K562 (cell line): ENCODE measurements around a stretch of chr16.

DNA sequence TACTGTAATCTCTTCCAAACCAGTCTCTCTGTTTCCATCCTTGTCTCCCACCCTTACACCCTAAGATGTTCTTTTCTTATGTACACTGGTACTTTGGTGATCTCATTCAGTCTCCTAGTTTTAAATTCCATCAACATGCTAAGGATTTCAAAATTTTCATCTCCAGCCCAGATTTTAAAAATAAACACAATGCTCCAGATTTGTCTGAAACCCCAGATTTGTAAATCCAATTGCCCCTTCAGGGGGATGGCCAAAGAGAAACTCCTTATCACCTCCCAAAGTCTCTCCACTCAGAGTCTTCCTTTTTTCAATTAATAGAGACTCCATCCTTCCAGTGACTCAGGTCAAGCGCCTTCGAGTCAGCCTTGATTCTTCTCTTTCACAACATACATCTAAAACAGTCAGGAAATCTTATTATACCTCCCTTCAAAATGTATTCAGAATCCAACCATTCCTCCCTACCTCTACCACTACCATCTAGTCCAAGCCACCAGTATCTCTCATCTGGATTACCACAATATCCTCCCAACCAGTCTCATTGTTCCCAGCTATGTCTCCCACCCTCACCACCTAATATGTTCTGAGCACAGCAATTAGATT is 12.0 kb downstream of the SIAH1 start:
- RAMPAGE, long total RNA, result no peak
- RRBS, result no CpG with 5 or more reads among the region's 2 CpGs
PRO-cap:
- standard, result no peak
- CoPRO, capped RNA only, 2 experiments, result no peak in any of the 2 experiments
- CoPRO, capped and uncapped RNA, 2 experiments, result no peak in any of the 2 experiments
- CoPRO, uncapped RNA only, 2 experiments, result no peak in any of the 2 experiments
CAGE:
- cytosol, long polyA plus RNA, result no peak
- long polyA plus RNA, result no peak
- nucleolus, long total RNA, result no peak
- nucleus, long polyA plus RNA, result no peak

DNA sequence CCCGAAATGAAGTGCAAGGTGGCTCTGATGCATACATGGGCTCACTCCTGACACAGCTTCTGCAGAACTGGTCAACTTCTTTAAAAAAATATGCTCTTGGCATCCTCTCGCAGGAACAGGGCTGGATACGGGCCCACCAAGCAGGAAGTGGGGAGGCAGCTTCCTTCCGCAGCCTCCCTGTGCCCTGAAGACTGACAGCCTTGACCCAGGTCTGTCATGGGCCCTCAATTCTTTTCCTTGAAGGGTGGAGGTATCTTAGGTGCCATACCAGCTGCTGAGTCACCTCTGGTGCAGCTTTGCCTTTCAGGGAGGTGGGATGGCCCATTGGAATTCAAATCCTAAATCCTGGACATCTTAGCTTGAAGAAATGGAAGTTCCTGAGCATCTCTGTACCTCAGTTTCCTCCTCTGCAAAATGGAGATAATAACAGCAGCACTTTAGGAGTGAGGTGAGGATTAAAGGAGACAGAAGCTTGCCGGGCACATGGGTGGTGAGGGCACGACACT is 73.1 kb downstream of the N4BP1 start:
- RAMPAGE, long total RNA, result no peak
- RRBS, result 17% methylated on average over 2 of the region's 6 CpGs
PRO-cap:
- standard, result no peak
- CoPRO, capped RNA only, 2 experiments, result no peak in any of the 2 experiments
- CoPRO, capped and uncapped RNA, 2 experiments, result no peak in any of the 2 experiments
- CoPRO, uncapped RNA only, 2 experiments, result no peak in any of the 2 experiments
CAGE:
- cytosol, long polyA plus RNA, result no peak
- long polyA plus RNA, result no peak
- nucleolus, long total RNA, result no peak
- nucleus, long polyA plus RNA, result no peak

DNA sequence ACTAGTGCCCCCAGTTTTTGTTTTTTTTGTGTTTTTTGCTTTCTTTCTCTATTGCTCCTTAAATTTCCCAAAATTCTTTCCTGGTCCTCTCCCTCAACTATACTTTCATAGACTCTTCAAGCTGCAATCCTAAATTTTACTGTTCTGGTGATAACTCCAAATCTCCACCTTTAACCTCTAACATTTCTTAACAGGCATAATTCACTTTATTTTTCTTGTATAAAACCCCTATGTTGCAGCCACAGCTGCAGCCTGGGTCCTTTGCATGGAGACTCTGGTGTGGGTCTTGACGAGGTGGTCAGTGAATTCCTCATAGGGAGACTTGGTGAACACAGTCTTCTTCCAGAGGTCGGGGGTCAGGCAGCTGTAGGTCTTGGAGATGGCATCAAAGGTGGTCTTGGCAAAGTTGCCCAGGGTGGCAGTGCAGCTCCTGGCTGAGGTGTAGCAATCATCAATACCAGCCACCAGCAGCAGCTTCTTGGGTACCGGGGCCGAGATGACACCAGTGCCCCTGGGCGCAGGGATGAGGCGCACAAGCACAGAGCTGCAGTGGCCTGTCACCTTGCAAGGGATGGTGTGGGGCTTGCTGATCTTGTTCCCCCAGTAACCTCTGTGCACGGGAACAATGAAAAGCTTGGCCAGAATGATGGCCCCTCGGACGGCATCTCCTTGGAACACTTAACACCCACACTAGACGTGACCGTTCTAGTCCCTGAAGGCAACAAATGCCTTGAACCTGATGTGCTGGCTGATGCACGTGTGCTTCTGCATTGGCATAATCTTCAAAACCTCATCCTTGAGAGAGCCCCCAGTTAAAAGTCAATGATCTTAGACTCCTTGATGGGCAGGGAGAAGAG is 32.5 kb downstream of the N4BP1 start:
- RAMPAGE, long total RNA, result no peak
- RRBS, result no CpG with 5 or more reads among the region's 12 CpGs
PRO-cap:
- standard, result no peak
- CoPRO, capped RNA only, 2 experiments, result no peak in any of the 2 experiments
- CoPRO, capped and uncapped RNA, 2 experiments, result no peak in any of the 2 experiments
- CoPRO, uncapped RNA only, 2 experiments, result no peak in any of the 2 experiments
CAGE:
- cytosol, long polyA plus RNA, result no peak
- long polyA plus RNA, result no peak
- nucleolus, long total RNA, result no peak
- nucleus, long polyA plus RNA, result no peak

- RAMPAGE, long total RNA, result no peak
- RRBS, result no CpG with 5 or more reads among the region's 18 CpGs
PRO-cap:
- standard, result no peak
- CoPRO, capped RNA only, 2 experiments, result no peak in any of the 2 experiments
- CoPRO, capped and uncapped RNA, 2 experiments, result no peak in any of the 2 experiments
- CoPRO, uncapped RNA only, 2 experiments, result no peak in any of the 2 experiments
CAGE:
- cytosol, long polyA plus RNA, result no peak
- long polyA plus RNA, result no peak
- nucleolus, long total RNA, result no peak
- nucleus, long polyA plus RNA, result no peak
These were observed 1.7 kb downstream of the N4BP1 start for GRCh38 chr16:48608085-48608907.

DNA sequence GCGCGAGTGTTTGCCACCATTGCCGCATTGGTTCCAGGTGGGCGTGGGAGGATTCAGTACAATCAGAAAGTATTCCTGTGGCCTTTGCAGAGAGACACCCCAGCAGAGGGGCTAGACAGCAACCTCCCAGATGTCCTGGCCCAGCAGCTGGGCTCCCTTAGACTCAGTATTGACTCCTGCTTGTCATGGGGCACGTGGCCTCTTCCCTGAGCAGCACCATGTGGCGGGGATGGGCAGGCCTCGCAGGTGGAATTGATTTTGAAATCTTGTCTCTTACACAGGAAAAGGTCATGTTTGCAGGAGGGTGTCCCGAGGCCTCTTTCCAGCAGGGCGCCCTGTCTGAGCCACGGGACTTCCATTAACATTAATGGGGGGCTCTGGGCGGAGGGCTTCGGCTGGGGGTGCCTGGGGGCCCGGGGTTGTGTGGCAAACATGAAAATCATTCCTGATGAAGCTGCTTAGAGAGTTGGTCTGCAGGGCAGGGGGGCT is 96.4 kb downstream of the C16orf78 start:
- RAMPAGE, long total RNA, result no peak
- RRBS, result no CpG with 5 or more reads among the region's 13 CpGs
PRO-cap:
- standard, result no peak
- CoPRO, capped RNA only, 2 experiments, result no peak in any of the 2 experiments
- CoPRO, capped and uncapped RNA, 2 experiments, result no peak in any of the 2 experiments
- CoPRO, uncapped RNA only, 2 experiments, result no peak in any of the 2 experiments
CAGE:
- cytosol, long polyA plus RNA, result no peak
- long polyA plus RNA, result no peak
- nucleolus, long total RNA, result no peak
- nucleus, long polyA plus RNA, result no peak

GRCh38 chr16:49586321-49587433 is 213.1 kb downstream of the C16orf78 start:
- RAMPAGE, long total RNA, result no peak
- RRBS, result no CpG with 5 or more reads among the region's 28 CpGs
PRO-cap:
- standard, result no peak
- CoPRO, capped RNA only, 2 experiments, result no peak in any of the 2 experiments
- CoPRO, capped and uncapped RNA, 2 experiments, result no peak in any of the 2 experiments
- CoPRO, uncapped RNA only, 2 experiments, result no peak in any of the 2 experiments
CAGE:
- cytosol, long polyA plus RNA, result no peak
- long polyA plus RNA, result no peak
- nucleolus, long total RNA, result no peak
- nucleus, long polyA plus RNA, result no peak

DNA sequence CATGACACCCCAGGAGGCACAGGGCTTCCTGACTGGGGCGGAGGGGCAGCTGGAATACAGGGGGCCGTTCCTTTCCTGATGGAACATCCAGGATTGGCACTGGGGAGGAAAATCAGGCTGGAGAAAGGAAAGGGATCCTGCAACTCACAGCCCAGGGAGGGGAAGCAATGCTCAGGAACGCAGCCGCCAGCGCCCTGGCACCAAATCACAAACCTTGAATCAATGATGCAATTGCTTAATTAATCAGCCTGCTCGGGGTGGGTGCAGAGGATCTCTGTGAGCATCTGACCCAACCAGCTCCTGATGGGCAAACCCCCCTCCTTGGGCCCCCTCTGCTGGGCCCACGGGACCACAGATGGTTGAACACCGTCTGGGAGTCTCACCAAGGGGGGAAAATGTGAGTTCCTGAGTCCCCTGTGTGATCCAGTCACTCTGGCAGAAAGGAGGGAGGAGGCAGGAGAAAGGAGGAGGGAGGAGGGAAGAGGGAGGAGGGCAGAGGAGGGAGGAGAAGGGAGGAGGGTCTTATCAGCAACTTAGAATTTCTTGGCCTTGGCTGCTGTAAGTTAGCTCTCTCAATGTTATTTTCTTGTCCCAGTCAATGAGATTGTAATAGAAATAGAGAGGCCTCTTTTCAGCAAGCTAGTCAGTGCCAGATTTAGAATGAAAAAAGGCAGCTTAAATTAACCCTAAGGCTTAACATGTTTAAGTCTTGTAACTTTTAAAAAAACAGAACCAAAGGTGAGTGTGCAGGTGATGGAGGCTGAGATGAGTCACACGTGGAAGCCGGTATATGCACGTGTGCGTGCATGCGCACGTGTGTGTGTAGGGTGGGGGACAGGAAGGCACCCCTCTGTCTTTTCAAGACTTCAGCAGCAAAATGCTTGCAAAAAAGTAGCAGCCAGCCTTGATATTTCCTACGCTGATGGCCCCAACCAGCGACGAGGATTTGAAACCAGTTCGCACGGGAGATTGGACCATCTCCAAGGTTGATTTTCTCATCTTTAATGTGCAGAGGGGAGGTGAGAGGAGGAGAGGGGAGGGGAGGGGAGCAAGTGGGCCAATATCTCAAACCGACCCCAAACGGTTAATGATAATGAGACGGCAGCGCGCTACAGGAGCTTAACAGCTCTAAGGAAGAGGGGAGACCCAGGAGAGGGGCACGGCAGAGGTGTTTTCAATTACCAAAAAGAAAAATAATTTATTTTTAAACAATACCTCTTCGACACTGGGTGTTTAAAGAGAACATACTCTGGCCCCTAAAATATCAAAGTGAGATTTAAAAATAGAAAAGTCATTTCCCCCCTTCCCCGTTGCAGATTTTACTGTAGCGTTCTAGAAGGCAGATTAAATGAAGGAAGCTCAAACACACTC is 155.0 kb downstream of the ZNF423 start:
- RAMPAGE, long total RNA, result no peak
- RRBS, result no CpG with 5 or more reads among the region's 28 CpGs
PRO-cap:
- standard, result no peak
- CoPRO, capped RNA only, 2 experiments, result no peak in any of the 2 experiments
- CoPRO, capped and uncapped RNA, 2 experiments, result no peak in any of the 2 experiments
- CoPRO, uncapped RNA only, 2 experiments, result no peak in any of the 2 experiments
CAGE:
- cytosol, long polyA plus RNA, result no peak
- long polyA plus RNA, result no peak
- nucleolus, long total RNA, result no peak
- nucleus, long polyA plus RNA, result no peak

DNA sequence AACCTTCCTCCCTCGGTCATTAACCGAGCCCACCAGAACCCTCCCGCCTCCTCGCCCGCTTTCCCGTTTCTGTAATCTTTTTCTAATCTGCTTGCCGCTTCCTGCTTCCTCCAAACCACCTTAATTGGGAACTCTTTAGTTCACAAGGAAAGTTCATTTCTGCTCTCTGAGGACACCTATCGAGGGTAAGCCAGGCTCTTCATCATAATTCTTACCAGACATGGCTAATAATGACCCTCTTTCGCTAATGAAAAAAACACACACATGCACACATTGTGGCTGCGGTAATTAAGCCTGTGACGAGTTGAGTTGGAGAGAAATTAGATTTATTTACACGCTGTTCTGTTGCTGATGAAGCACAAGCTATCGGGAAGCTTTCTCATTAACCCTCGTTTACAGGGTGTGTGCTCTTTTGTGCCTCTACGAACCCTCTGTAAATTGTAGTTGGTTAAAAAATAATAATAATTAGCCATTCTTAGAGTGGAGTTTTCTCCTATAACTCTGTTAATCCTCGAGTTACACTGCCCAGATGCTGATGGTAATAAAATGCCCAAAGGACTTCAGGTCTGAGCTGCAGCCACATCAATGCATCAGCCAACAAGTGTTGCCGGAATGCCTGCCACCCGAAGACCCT is 100.5 kb downstream of the ZNF423 start:
- RAMPAGE, long total RNA, result no peak
- RRBS, result no CpG with 5 or more reads among the region's 18 CpGs
PRO-cap:
- standard, result no peak
- CoPRO, capped RNA only, 2 experiments, result no peak in any of the 2 experiments
- CoPRO, capped and uncapped RNA, 2 experiments, result no peak in any of the 2 experiments
- CoPRO, uncapped RNA only, 2 experiments, result no peak in any of the 2 experiments
CAGE:
- cytosol, long polyA plus RNA, result no peak
- long polyA plus RNA, result no peak
- nucleolus, long total RNA, result no peak
- nucleus, long polyA plus RNA, result no peak

DNA sequence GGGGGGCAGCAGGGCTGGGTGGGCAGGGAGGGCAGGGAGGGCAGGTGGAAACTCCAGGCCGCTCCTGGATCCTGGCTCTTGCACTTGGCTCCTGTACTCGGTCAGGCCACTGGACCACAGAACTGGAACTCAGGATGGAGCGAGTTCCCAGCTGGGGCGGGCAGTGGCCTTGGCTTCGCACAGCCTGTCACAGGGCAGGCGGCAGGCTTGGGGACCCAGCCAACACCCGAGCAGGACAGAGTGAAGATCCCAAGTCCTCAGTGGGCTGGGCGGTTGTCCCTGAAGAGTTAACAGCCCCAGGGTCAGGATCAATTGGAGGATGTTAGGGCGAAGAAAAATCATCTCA is 22.1 kb downstream of the ZNF423 start:
- RAMPAGE, long total RNA, result no peak
- RRBS, result no CpG with 5 or more reads among the region's 9 CpGs
PRO-cap:
- standard, result no peak
- CoPRO, capped RNA only, 2 experiments, result no peak in any of the 2 experiments
- CoPRO, capped and uncapped RNA, 2 experiments, result no peak in any of the 2 experiments
- CoPRO, uncapped RNA only, 2 experiments, result no peak in any of the 2 experiments
CAGE:
- cytosol, long polyA plus RNA, result no peak
- long polyA plus RNA, result no peak
- nucleolus, long total RNA, result no peak
- nucleus, long polyA plus RNA, result no peak

GRCh38 chr16:50093524-50094444 is 28.0 kb downstream of the HEATR3 start:
- RAMPAGE, long total RNA, result no peak
- RRBS, result no CpG with 5 or more reads among the region's 13 CpGs
PRO-cap:
- standard, result no peak
- CoPRO, capped RNA only, 2 experiments, result no peak in any of the 2 experiments
- CoPRO, capped and uncapped RNA, 2 experiments, result no peak in any of the 2 experiments
- CoPRO, uncapped RNA only, 2 experiments, result no peak in any of the 2 experiments
CAGE:
- cytosol, long polyA plus RNA, result no peak
- long polyA plus RNA, result no peak
- nucleolus, long total RNA, result no peak
- nucleus, long polyA plus RNA, result no peak

DNA sequence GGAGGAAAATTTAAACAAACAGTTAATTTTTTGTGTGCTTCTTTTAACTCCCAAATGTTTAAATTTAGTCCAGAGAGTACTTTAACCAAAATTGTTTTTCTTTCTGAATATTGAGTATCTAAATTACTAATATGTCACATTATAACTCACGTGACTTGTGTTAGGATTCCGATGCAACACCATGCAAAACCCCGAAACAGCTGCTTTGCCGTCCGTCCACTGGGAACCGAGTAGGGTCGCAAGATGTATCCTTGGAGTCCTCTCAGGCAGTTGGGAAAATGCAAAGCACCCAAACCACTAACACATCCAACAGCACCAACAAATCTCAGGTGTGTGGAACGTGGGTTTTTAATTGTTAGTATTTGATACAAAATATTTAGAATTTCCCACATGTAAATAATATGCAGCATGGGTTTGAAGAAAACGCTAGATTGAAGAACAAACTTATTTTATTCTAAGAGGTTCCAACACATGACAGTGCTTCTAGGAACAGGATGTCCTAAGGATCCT is 38.6 kb upstream of the ADCY7 start:
- RAMPAGE, long total RNA, result no peak
- RRBS, result no CpG with 5 or more reads among the region's 9 CpGs
PRO-cap:
- standard, result no peak
- CoPRO, capped RNA only, 2 experiments, result no peak in any of the 2 experiments
- CoPRO, capped and uncapped RNA, 2 experiments, result no peak in any of the 2 experiments
- CoPRO, uncapped RNA only, 2 experiments, result no peak in any of the 2 experiments
CAGE:
- cytosol, long polyA plus RNA, result no peak
- long polyA plus RNA, result no peak
- nucleolus, long total RNA, result no peak
- nucleus, long polyA plus RNA, result no peak

DNA sequence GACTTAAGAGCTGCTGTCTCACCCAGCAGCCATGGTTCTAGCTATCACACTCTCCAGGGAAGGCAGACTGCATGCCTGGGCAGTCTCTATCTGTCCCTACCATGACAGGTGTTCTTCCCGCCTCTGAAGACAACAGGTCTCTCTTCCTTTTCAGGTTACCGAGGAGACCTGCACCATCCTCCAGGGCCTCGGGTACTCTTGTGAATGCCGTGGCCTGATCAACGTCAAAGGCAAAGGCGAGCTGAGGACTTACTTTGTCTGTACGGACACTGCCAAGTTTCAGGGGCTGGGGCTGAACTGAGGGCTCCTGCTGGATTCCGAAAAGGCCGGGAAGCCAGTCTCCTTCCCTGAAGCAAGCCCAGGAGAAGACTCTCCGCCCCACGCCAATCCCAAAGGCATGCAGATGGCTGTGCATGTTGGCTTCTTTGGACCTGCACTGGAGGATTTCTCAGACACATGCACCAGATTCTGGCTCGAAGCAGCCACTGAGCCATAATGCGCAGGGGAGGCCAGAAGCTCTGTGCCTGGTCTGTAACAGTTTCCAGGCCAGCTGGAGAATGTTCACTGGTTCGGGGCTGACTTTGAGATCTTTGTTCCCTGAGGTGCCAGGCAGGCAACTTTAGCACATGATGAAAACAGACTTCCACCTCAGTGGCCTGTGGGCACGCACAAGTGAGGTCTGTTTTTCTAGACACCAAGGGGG is 49.0 kb downstream of the ADCY7 start:
- RAMPAGE, long total RNA, result no peak
- RRBS, result no CpG with 5 or more reads among the region's 15 CpGs
PRO-cap:
- standard, result no peak
- CoPRO, capped RNA only, 2 experiments, result no peak in any of the 2 experiments
- CoPRO, capped and uncapped RNA, 2 experiments, result no peak in any of the 2 experiments
- CoPRO, uncapped RNA only, 2 experiments, result no peak in any of the 2 experiments
CAGE:
- cytosol, long polyA plus RNA, result no peak
- long polyA plus RNA, result no peak
- nucleolus, long total RNA, result no peak
- nucleus, long polyA plus RNA, result no peak

DNA sequence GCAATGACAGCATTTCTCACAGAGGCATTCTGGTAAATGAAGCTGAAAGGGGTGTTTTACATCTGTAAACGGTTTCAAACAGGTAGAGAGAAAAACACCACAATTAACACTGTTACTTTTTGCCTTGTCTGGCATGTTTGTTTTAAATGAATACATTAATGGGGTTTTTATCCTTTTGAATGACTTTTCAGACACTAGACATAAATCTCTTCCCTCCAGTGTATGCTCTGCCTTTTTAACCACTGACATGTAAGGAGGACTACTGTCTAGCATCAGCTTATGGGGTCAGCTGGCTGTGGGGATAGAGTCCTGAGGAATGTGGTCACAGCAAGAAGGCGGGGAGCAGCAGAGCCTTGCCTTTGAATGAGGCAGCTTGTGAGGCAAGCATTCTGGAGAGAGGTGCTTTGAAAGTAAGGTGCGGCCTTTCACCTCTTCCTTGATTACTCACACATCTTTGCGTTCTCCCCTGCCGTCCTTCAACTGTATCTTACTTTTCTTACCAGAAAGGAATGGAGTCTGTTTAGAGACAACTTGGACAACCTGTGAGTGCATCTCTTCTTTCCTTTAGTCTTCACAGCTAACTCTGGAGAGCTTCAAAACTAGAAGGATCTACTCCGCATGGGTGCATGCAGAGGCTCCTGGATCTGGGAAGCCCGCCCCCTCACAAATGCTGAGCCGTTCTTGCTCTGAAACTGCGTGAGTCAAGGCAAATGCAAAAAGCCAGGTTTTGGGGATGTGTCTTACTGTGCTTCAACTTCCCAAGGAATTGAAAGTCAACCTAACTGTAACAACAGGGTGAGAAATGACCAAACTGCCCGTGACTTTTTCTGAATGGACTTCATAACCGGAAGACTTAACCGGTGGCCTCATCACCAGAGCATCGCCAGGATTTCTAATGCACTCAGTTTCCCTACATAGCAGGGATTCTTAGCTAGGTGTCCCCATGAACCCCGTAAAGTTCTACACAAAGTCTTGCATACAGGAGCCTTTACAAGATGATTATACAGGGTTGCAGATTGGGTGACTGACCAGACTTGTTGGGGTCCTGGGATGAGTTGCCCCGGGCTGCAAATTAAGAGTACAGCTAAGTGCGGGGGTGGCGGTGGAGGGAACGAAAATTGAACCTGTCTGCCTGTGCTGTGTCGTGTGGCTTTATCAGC is 50.0 kb downstream of the ADCY7 start:
- RAMPAGE, long total RNA, result no peak
- RRBS, result no CpG with 5 or more reads among the region's 19 CpGs
PRO-cap:
- standard, result no peak
- CoPRO, capped RNA only, 2 experiments, result no peak in any of the 2 experiments
- CoPRO, capped and uncapped RNA, 2 experiments, result no peak in any of the 2 experiments
- CoPRO, uncapped RNA only, 2 experiments, result peak in 2 of 2 experiments; most common plus-strand start position 485 of the sequence (in 1); most common minus-strand start position 489 of the sequence (in 1)
CAGE:
- cytosol, long polyA plus RNA, result no peak
- long polyA plus RNA, result no peak
- nucleolus, long total RNA, result no peak
- nucleus, long polyA plus RNA, result no peak

GRCh38 chr16:50326849-50327511 is 41.8 kb downstream of the BRD7 start:
- RAMPAGE, long total RNA, result no peak
- RRBS, result no CpG with 5 or more reads among the region's 6 CpGs
PRO-cap:
- standard, result no peak
- CoPRO, capped RNA only, 2 experiments, result no peak in any of the 2 experiments
- CoPRO, capped and uncapped RNA, 2 experiments, result no peak in any of the 2 experiments
- CoPRO, uncapped RNA only, 2 experiments, result no peak in any of the 2 experiments
CAGE:
- cytosol, long polyA plus RNA, result no peak
- long polyA plus RNA, result no peak
- nucleolus, long total RNA, result no peak
- nucleus, long polyA plus RNA, result no peak

DNA sequence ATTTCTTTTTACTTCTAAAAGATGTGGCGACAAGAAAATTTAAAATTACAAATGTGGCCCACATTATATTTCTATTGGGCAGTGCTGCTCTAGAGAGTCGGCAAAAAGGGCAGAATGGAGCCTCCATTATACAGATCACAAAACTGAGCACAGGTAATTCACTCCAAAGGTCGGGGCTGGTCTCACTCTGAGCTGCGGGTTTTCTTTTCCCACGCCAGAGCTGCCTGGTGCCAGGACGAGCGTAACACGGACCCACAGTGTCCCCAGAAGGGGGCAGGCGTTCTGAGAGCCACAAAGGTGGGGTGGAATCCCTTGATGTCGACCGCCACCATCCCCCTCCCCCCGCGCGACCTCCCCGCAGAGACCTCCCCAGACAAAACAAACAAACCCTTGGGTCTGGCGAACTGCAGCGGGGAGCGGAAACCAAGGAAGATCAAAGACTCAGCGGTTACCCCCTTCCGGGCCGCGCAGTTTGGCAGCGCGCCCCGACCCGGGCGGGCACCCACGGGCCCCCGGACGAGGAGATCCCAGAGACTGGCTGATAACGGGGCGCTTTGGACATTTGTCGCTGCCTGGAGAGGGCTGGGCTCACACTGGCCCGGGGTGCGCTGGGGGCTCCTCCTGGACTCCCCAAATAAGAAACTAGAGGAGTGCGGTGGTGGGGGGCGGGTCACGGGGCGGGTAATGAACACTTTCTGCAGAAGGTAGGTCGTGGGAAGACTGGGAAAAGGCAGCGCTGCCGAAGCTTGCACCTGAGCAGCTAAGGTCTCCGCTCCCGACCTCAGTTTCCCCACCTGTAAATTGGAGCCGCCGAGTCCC is 741 bp upstream of the NKD1 start:
- RAMPAGE, long total RNA, result no peak
- RRBS, result 22% methylated on average over 5 of the region's 46 CpGs
PRO-cap:
- standard, result no peak
- CoPRO, capped RNA only, 2 experiments, result no peak in any of the 2 experiments
- CoPRO, capped and uncapped RNA, 2 experiments, result no peak in any of the 2 experiments
- CoPRO, uncapped RNA only, 2 experiments, result no peak in any of the 2 experiments
CAGE:
- cytosol, long polyA plus RNA, result no peak
- long polyA plus RNA, result no peak
- nucleolus, long total RNA, result no peak
- nucleus, long polyA plus RNA, result no peak

GRCh38 chr16:50591672-50592924 is 43.9 kb downstream of the NKD1 start:
- RAMPAGE, long total RNA, result no peak
- RRBS, result 3% methylated on average over 3 of the region's 30 CpGs
PRO-cap:
- standard, result no peak
- CoPRO, capped RNA only, 2 experiments, result no peak in any of the 2 experiments
- CoPRO, capped and uncapped RNA, 2 experiments, result no peak in any of the 2 experiments
- CoPRO, uncapped RNA only, 2 experiments, result no peak in any of the 2 experiments
CAGE:
- cytosol, long polyA plus RNA, result no peak
- long polyA plus RNA, result no peak
- nucleolus, long total RNA, result no peak
- nucleus, long polyA plus RNA, result no peak